Fibroblast of villous mesenchyme (primary cell): ENCODE data around the gene MIX23.

DNA sequence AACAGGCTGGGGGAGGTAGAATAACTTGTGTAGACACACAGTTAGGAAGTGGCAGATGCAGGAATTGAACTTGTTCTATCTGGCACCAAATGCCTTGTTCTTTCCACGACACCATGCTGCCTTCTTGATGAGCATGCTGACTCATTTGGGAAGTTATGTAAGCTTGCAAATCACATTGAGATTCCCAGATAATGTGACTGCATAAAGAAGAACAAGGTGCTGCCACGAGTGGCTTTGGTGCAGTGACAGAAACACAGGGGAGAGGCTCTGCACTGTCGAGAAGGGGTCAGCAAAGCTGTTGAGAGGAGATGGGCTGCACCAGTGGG, 27.5 kb upstream of the NDUFB4 start:
- CAGE, long polyA plus RNA, result no peak

DNA sequence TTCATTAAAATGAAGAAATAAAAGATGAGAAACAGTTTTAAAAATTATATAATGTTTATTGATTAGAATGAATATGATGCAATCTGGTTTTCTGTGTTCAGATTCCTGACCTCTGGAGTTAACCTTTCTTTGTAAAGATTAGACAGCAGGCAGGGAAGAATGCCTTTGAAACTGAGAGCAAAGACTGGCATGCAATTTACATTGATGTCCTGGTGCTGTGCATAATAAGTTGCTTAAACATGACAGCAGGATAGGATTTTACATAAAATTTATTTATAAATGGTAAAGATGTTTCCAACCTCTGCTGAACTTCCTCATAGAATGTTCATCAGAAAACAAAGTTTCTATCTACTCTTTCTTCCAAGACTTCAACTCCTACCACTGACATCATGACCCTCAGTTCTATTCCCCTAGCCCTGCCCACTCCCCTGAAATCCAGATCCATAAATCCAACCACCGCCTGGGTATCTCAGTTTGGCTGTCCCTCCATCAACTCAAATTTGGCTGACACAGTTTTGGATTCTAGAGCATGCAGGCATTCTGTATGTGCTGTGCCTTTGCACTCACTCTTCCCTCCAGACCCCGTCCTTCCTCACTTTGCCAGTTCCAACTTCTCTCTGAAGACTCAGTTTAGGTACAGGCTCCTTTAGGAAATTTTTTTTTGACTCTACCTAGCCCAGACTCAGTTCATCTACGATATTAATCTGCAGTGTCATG, 1.6 kb downstream of the HGD start:
- CAGE, long polyA plus RNA, result no peak

DNA sequence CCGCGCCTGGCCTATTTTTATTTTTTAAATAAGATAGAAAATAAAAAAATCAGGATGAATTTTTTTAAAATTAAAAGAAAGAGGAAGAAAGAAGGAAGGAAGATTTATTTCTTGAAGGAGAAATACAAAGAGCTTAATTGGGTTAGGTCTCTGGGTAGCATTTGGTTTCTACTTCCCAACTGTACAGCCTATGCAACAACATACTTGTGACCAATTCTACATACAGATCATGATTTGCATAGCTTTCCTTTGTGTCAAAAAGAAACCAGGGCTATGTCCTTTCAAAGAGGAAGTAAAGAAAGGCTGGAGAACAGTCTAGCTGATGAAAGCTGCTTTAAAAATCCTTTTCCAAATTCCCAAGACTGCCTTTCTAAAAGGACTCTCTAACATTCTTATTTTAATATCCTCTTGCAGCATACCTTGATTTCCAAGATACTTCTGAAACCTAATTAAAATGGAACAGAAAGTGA, 6.1 kb upstream of the HGD start:
- CAGE, long polyA plus RNA, result no peak

DNA sequence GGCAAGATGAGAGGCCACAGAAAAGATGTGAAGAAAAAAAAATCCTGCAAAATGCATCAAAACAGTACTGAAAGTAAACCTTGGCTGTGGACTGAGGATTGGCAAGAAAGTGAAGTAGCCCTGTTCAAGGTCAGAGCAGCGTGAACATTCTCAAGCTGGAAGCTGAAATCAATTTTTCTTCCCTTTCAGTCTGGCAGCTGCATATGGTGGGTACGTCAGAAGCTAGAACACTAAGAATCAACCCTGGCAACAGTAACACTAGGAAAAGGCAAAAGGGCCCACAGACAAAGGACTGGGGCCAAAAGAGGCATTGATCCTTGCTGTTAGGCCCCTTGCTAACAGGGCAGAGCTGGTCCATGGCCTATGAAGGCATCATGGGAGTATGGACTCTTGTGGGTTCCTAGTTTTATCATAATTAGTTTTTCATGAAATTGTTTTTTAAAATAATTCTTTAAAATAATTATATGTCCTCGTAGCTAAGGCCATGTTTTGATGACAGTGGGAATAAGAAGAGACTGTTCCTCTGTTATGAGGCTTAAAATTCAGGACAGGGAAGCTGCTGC, 74.4 kb downstream of the GTF2E1 start:
- CAGE, long polyA plus RNA, result no peak

DNA sequence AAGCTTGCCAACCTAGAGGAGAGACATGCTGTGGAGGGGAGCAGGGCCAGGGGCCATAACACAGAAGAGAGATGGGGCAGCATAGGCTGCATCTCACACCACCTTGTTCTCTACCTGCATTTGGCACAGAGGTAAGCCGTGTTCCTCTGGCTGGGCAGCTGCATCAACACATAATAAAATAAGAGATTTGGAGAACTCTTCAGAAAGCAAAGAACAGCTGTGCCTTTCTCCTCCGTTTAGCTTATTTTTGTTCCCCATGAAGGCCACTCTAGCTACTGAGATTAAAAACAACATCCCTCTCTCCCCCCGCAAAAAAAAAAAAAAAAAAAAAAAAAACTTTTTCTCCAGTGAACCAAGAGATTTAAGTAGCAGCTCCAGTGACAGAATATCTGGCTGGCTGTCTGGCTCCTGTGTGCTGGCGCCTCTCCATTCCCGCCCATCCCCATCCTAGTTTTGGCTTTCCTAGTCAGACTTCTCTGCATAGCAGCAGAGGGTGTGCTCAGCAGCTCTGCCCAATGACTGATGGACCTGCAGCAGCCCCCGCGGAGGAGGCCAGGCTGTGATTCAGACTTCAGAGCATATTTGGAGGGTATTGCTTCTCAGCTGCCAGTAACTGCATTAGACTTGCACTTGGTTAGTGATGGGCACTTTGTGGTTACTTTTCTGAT, 52.1 kb upstream of the STXBP5L start:
- CAGE, long polyA plus RNA, result no peak

DNA sequence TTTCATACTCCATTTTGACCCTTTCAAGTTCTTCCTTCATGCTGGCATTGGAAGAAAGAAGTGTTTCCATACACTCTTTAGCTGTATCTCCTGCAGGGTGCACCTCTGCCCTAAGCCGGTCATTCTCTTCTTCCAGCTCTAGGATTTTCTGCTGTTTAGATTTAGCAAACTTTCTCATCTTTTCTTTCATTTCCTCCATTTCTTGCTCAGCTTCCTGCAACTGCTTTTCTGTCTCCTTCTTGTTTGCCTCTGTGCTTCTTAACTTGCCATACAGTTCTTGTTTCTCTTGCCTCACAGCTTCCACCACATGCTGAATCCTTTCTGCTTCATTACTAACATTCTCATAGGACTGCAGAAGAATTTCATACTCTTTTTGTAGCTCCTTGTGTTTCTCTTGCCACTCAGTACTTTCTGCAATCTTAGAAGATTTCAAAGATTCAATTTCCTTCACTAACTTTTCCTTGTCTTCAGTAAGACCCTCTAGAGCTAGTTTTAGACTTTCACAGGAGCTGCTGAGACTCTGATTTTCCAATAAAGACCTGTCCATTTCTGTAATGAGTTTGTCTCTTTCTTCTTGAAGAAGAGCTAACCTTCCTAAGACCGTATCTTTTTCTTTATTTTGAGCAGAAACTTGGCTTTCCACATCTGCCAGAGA, 34.7 kb upstream of the HCLS1 start:
- CAGE, long polyA plus RNA, result no peak

GRCh38 chr3:121834071-121834671, 689 bp downstream of the IQCB1 start:
- CAGE, long polyA plus RNA, result no peak

- CAGE, long polyA plus RNA, result no peak
Measured at GRCh38 chr3:121835475-121835830, 444 bp downstream of the EAF2 start.

DNA sequence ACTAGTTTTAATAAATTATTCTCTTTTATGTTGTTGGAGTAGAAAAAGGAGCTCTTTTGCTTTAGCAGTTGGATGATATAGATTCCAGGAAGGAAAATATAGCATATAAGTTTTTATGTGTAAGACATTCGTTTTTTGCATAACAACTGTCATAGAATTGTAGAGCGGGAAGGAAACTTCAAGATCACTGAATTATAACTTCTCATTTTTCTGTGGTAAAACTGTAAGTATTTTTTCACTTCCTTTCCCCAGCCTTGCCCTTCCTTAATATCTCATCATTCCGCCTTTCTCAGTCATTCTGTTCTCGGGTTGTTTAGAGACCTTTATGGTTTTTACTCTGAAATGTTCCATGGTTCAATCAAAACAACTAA, 1.0 kb downstream of the EAF2 start:
- CAGE, long polyA plus RNA, result no peak

GRCh38 chr3:122064266-122064776, 9.2 kb downstream of the CD86 start:
- CAGE, long polyA plus RNA, result no peak

DNA sequence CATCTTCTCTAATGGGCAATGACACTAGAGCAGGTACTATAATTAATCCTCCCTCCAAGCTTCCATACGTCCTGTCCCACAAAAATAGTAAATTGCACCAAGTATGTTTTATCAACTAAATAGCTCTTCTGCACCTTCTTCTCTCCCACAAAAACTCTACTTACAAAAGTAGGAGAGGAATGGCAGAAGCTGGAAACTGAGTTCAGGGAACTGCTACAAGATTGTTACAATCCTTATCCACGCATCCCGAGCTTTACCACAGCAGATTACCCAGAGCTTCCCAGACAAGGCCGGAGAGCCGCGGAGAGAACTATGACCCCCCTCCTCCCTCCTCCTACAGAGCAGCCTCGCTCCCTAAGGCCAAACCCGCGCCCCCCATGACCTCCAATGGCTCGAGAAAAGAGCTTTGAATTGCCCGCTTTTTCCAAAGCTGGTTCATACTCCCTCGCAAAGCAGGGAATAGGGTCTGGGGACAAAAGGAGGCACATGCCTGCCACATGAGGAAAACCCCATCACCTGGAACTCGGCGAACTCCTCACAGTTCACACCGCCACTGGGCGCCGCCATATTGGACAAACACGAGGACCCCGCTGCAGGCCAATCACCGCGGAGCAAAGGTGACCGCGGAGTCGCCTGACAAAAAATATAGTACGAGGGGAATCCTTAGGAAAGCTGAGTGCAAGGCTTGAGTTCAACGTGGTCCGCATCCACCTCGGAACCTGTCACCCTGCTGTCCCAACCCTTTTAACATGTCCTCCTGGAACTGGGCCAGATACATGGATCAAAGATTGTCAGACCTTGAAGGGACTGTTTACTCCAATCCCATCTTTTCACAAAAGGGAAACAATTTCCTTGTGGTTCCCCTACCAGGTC, at the start of gene MIX23:
Gene MIX23, minus strand, starts transcription at position 574 of the 873 bp plus-strand sequence.
- CAGE, long polyA plus RNA, result start-site peak on the minus strand centred at position 565 of the sequence, 6 bp wide, 41 and 55 reads in 2 replicates

DNA sequence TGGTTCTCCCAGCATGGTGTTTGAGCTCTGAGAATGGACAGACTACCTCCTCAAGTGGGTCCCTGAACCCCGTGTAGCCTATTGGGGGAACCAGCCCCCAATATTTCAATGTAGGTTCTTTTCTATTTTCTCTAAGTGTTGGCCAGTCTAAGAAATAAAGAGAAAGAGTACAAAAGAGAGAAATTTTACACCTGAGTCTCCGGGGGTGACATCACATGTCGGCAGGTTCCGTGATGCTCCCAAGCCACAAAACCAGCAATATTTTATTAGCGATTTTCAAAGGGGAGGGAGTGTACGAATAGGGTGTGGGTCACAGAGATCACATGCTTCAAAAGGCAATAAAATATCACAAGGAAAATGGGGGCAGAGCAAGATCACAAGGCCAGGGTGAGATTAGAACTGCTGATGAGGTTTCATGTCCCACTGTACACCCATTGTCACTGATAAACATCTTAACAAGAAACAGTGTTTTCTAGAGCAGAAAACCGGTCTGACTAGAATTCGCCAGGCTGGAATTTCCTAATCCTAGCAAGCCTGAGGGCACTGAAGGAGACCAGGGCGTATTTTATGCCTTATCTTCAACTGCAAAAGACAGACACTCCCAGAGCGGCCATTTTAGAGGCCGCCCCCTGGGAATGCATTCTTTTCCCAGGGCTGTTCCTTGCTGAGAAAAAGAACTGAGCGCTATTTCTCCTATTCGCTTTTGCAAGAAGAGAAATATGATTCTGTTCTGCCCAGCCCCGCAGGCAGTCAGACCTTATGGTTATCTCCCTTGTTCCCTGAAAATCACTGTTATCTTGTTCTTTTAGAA, 27.8 kb upstream of the WDR5B start:
- CAGE, long polyA plus RNA, result no peak

GRCh38 chr3:122555405-122555856, 8.7 kb downstream of the PARP9 start:
- CAGE, long polyA plus RNA, result no peak

DNA sequence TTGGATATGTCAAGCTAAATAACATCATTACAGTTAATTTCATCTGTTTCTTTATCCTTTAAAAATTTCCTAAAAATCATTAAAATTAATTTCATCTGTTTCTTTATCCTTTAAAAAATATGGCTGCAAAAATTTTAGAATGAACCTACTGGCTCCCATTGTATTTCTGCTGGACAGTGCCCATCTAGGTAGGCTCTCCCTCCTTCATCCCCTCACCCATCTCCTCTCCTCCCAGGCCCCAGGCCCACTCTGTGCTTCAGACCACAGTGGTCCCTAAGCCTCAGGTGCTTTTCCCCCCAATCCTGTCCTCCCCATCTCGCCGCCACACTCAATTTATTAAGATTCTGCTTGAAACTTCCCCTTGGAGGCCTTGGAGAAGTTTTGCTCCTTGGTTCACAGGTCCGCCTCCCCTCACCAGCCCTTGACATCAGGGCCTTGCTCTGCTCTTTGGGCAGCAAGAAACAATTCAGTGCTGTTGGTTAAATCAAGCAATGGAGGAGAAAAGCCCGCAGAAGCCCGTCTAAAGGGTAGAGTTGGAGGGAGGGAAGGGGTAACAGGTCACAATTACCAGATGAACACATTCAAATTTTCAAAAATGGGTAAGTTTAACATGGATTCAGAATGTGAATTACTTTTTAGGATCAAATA, 568 bp downstream of the PARP9 start:
- CAGE, long polyA plus RNA, result no peak

DNA sequence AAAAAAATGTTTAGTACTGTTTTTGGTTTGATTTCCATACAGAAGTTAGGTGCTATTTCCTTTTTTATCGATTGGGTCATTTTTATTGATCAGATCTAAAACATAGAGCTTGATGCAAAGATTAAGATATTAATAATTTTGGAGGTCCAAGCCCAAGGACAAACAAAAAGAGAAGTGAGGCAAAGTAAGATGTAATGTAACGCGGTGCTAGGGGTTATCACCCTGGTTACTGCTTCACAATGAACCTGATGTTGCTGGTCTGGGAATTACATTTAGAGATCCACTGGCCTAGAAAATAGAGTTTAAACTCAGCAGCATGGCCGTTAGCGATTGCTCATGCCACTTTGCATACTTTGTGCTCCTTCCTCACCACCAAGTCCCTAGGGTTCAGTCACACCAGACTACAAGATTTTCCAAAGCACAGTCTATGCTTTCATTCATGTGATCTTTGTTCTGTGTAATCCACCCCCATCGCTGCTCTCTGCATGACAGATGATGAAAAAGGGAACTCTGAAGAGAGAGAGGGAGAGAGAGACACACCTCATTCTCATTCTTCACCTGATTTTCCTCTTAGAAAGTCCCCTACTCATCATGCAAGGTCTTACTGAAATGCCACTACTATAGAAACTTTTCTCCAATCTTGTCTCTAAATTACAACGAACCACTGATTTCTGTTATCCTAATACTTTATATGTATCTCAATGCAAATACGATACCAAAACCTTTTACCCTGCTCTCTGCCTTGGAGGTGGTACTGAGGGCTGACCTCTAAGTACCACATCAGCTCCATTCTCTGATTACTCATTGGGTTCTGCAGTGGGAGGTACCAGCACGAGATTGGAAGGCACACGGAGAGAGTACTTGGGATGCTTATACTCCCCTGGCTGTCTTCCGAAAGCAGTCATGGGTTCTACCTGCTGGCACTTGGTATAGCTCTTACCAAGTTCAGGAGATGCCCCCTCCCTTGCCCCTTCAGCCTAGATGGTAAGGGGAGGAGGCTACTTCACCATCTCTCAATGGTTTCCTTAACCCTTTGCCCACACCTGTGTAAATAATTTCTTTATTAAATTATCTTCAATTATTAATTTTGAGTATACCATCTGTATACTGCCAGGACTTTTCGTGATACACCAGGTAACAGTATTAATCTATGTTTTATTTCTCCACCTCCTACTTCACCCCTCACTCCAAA, 1.1 kb upstream of the PARP15 start:
- CAGE, long polyA plus RNA, result no peak

- CAGE, long polyA plus RNA, result no peak
Measured at GRCh38 chr3:122660604-122661288, 19.9 kb upstream of the PARP14 start.

DNA sequence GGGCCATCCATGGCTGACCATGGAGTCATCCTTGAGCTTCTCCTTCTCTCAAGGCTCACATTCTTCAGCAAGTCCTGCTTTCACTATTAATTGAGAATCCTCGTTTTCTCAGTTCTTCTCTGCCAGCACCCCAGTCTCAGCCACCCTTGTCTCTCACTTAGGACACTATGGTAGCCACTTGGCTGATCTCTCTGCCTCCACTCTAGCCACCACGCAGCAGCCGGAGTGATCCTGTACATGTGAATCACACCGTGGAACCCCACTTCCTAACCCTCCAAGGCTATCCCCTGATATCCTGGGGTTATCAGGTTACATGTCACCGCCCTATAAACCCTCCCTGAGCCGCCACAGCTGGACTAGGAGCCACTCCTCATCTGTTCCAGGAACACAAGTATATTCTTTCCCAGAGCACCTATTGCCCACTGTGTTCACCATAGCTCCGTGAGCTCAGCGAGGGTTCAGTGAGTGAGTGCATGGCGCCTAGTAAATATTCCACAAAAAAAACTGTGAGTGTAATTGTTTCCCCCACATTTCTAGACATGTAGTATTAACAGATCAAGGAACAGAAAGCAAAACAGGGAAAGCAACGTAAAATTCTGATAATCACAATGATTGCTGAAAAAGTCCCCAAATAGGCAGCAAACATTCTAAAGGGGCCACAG, 712 bp upstream of the PARP14 start:
- CAGE, long polyA plus RNA, result no peak

- CAGE, long polyA plus RNA, result no peak
Measured at GRCh38 chr3:122727852-122728119, 47.1 kb downstream of the PARP14 start.

DNA sequence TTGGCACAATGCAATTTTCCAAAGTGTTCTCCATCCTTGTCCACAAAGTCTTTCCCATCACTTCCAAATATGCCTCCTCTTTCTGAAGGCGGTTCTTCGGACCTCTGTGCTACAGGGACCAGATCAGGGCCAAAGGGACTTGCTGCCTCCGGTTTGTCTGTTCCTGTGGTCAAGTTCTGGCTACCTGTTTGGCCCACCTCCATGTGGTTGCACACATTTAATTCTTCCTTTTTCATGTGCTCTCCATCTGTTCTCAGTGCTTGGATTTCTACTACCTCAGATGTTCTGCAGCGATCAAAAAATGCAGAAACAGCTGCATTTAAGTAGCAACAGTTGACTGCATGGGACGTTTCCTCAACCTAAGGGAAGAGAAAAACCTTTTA, 53.1 kb downstream of the HSPBAP1 start:
- CAGE, long polyA plus RNA, result no peak

GRCh38 chr3:122761922-122762291, 31.7 kb downstream of the HSPBAP1 start:
- CAGE, long polyA plus RNA, result no peak